ENCODE measurements around a stretch of chr2.

DNA sequence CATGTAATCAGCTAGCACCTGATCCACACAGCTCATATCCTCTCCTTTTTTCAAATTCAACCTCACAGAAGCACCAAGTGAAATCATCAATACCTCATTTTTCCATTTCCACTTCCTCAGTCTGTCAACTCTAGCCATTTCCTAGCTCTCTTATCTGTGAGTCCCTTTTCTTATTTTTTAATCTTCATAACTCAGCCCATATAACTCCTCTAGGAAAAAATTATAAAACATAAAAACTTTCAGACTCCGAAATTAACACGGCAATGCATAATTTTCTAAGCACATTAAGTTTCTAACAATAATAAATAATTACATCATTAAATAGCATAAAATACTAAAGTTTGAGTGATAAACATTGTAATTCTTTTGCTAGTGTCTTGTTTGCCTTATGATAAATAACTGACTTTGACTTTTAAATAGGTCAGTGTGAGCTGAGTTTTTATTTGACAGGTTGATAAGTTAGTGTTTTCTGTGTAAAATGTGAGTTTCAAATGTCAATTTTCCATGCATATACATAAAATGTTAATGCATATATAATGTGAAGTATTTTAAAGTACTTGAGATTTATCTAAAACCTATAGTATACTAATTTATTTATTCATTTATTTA lies 215.0 kb downstream of the GTDC1 start:
- PRO-cap: no peak
- RRBS, 2 experiments: no CpG with 5 or more reads among the region's 2 CpGs

GRCh38 chr2:144424346-144425566 lies 92.4 kb upstream of the GTDC1 start:
- PRO-cap: no peak
- RRBS, 2 experiments: no CpG with 5 or more reads among the region's 7 CpGs

DNA sequence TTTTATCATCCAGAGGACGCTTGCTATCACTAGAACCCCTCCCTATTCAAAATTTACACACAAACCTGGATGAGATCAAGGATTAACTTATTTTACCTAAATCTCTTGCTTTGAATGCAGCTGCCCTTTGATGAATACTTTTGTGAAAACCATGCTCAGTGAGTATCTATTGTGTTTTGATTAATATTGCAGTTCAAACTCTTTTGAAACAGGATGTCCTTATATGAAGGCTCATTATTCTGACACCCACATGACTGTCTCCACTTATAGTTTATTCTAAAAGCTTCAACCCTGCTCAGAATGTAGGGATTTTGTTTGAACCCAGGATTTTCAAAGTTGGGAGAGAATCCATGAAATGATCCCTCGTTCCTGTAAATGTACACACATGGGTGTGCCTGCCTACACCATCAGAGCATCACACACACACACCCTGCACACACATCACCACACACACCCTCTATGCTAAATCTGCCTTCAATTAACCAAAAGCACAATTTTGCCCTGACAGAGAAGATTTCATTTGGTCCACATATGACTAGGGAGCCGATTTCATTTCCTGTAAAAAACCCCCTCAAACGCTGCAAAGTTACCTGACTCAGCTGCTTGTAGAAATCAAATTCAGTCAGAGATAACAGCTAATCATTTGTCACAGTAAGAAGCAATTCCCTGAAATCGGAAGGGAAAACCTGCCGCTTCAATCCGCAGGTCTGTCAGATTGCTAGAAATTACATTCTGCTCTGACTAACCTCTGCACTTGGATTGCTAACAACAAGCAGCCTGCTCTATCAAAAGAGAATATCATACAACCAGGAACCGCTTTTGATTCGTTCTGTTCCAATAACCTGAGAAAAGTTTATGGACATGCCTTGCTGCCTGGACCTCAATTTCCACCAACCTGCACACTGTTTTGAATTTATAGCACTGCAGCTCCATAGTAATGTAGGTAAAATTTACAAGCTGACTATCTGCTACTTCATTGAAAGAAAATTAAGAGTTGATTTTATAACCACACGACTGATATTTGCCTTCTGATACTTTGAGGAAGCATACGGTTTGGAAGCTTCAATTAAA lies 65.1 kb downstream of the ZEB2 start:
- PRO-cap: no peak
- RRBS, 2 experiments: no CpG with 5 or more reads among the region's 11 CpGs

DNA sequence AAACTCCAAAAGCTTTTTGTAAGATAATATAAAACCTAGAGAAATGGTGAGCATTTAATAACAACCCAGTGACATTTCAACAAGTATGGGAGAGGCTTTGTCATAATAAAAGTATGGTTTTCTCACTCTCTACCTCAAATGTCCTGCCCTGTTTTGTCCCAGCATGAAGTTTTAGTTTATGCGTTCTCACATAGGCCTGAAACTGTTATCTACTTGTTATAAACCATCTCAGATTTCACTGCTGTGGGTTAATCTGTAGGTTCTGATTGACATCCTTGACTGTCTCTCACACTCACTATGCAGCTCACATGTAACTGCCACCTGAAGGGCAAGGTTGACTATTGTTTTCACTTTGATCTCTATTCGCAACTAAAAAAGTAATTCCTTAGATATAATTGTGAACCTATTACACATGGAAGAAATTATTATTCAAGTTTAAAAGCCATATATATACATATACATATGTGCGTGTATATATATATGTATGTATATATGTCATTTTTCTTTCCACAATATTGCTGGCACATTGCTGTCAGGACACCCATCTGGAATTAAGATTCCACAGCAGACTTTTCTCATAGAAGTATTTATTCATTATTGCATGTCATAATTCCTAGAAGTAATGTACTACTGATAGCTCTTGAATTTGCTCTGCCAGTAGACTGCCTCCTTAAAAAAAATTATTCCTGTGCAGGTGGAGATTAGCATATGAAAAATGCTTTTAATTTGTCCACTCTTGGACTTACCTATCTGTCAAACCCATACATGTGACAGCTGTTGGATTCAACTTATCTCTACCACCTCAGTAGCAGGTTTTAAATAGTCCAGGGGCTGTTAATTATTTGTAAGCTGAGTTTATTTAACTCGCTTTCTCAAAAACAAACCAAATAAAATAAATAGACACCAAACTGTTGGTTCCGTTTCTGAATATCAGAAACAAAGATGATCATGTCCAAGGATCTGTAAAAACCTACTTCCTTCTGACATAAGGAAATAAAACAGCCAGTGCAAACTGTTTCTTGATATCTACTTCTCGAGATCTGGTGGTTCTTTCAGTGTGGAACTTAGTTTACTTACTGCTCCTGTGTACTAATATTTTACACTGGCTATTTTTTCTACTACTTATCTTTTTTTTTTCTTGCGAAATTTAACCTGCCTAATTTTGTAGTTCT lies 44.5 kb downstream of the ZEB2 start:
- PRO-cap: no peak
- RRBS, 2 experiments: no CpG with 5 or more reads among the region's 7 CpGs

- PRO-cap: no peak
- RRBS, 2 experiments: no CpG with 5 or more reads among the region's 9 CpGs
These were observed 21.7 kb downstream of the ZEB2 start for GRCh38 chr2:144498104-144498726.

DNA sequence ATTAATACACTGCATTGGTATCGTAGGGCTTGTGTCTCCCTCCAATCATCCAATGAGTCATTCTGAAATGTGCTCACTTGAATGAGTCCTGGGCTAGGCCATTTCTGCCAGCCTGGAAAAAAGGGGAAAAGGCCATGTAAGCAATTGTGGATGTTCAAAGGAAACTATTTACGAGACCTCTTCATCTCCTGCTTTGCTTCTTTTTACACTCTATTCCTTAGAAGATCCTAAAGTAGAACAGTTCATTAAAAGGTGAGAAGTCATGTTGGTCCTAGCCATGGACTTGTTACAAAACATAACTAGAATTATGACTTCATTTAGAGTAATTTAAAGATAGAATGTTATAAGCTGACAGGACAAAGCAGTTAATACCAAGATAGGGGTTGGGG lies 18.7 kb downstream of the ZEB2 start:
- PRO-cap: no peak
- RRBS, 2 experiments: no CpG with 5 or more reads among the region's 2 CpGs

DNA sequence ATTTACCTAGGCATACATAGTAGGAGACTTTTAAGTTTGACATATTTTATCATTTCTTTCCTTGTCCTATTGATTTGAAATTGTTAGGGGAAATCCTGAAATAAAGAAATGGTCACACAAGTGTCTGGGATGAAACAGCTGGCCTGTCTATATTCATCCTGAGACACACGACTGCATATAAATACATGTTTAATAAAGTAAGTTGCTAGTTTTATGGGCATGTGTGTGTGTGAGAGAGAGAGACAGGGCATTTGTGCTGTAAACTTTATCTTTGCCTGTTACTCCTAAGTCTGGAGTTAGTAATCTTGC lies 1.3 kb downstream of the ZEB2 start:
- PRO-cap: no peak
- RRBS, 2 experiments: no CpG with 5 or more reads among the region's 1 CpG

- PRO-cap: bidirectional peak, plus-strand start at chr2:145194897, minus-strand start at chr2:145194913
- RRBS, 2 experiments: no CpG with 5 or more reads among the region's 4 CpGs
These were observed 674.7 kb upstream of the ZEB2 start for GRCh38 chr2:145194612-145195065.

DNA sequence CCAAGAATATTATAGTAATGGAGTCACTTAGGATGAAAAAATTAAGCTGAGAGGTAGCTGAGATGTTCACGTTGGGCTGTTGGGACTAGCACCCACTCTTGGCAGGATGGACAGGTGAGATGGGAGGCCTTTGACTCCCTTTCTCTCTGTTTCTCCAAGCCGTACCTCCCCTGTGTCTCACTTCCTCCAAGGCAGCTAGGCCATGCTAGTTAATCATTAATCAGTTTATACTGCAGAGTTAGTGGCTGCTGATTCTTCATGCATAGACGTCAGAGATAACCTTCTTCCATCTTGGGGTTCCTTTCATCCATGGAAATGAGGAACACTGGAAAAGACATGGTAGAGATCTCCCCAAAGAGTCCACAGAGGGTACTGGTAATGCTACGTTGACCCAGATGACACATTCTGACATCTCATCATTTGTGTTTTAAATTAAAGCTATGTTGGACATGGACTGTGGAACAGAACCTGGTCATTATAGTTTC lies 380.6 kb upstream of the ACVR2A start:
- PRO-cap: no peak
- RRBS, 2 experiments: no CpG with 5 or more reads among the region's 4 CpGs

DNA sequence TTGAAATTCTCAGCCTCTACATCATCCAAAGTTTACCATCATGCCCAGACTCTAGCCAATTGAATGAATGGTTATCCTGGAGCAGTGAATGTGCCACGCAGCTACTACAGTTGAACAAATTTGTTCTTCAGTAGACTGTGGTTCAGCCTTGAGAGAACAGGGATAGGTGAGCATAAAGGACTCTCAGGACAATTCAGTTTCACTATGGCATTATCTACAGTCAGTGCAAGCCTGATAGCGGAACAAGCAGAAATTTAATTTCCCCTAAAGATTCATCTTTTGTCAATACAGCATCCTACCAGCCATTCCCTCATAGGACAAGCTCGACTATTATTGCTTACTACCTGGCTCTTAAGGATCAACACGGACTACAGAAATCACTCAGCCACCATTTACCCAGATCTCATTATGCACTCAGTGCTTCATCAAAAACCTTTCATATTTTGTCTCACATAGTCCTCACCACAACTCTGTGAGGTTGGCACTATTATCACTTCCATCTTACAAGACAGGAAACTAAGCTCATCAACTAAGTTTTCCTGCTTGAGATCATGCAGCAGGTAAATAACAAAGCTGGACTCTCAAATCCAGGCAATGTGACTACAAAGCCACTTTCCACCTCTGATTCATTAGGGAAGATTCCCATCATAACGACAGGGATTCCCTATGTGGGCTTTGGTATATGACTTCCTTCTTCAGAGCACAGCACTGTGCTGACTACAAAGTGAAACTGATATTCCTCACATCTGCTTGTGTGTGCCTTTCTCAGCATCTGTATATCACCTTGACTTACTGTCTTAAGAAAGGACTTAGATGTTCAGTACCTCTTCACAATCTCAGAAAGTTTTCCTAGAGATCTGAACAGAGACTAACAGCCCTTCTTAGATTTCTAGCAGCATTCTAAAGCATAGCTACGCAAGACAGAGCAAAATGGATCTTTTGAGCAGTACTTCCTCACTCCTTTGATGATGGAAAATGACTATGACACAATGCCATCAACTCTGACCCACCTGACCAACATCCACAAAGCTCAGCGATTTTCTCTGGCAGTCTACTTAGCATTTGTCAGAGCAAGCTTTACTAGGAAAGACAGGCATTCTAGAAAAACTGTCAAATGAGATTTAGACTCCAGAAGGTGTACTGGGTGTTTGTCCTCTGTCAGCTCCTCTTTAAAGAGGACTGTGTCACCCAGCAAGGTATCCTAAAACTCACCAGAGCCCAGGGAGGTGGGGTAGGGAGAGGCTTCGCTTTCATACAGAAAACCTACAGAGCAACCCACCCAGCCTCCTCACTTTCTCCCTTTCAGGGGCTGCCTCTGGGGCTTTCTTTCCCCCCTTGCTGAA lies 181.2 kb upstream of the ACVR2A start:
- PRO-cap: no peak
- RRBS, 2 experiments: no CpG with 5 or more reads among the region's 8 CpGs

DNA sequence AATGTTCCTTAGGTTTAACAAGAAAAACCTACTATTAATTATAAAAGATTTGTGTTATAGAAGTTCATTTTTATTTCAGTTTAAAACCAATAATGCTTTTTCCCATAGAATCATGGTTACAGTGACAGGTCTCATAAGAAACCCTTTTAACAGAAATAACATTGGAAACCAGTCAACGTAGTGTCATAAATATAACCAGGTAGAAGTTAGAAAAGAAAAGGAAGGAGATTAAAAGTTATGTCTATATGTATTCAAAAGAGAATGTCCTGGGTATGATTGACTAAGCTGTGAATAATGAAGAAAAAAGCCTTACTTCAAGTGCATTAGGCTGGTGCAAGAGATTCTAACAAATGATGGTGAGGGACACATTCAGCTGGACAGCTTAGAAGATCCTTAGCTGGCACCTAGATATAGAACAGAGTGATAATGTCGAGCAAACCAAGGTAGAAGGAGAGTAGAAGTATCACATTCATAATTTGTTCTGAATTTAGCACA lies 11.8 kb downstream of the MBD5 start:
- PRO-cap: no peak
- RRBS, 2 experiments: no CpG with 5 or more reads among the region's 2 CpGs

- PRO-cap: no peak
- RRBS, 2 experiments: no CpG with 5 or more reads among the region's 4 CpGs
These were observed 242.1 kb downstream of the MBD5 start for GRCh38 chr2:148262728-148263706.

GRCh38 chr2:148552522-148552948 lies 92.0 kb upstream of the EPC2 start:
- PRO-cap: no peak
- RRBS, 2 experiments: no CpG with 5 or more reads among the region's 4 CpGs

DNA sequence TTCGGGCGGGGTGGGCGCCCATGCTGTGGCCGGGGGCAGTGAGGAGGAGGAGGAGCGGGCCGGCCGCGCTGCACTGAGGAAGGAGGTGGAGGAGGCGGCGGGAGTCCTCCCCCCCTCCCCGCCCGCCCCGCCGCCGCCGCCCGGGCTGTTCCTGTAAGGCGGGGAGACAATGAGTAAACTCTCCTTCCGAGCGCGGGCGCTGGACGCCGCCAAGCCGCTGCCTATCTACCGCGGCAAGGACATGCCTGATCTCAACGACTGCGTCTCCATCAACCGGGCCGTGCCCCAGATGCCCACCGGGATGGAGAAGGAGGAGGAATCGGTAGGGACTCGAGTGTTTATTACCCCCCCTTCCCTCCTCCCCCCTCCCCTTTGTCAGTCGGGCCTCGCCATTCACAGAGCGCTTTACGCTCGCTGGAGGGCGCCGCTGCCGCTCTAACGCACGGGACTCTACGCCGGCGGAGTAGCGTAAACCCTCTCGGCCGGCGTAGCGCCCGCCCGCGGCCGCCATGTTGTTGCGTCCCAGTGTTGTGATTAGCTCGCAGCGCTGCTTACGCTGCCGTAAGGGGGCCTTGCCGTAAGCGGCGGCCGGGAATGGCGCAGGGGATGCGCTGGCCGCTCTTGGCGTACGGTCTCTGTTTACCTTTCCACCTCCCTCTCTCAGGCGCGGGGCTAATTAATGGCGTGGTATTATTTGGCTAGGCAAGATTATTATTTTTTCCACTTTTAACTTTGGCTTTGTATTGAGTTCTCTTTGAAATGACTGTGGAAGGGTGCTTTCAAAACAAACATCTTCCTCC lies 498 bp downstream of the EPC2 start:
- PRO-cap: bidirectional peak, plus-strand start at position 572 of the sequence, minus-strand start at position 303 of the sequence
- RRBS, 2 experiments: 0 to 4% methylated on average over 3 to 15 of the region's 73 CpGs

GRCh38 chr2:148645981-148646351 lies 1.4 kb downstream of the EPC2 start:
- PRO-cap: no peak
- RRBS, 2 experiments: no CpG with 5 or more reads among the region's 9 CpGs

DNA sequence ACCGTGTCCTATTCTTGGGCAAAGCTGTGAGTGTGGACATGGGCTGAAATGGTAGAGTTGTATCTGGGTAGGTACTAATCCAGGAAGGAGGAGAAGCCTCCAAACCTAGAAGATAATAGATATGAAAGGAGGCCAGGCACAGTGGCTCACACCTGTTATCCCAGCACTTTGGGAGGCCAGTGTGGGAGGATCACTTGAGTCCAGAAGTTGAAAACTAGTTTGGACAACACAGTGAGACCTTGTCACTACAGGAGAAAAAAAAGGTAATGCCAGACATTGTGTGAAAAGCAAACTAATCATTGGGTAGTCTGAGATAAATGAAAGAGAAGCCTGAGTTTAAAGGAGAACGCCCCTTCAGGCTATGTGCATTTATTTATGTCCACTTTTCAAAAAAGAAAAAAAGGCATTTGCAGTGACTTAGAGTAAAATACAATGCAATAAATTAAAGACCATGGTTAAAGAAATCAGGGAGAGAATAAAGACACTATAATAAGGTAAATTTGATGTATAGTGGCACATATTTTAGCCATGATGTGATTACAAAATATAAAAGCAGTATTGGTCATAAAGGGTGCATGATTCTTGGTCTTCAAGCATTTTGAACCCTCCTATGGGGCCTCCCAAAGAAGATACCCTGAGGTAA lies 51.6 kb downstream of the EPC2 start:
- PRO-cap: no peak
- RRBS, 2 experiments: no CpG with 5 or more reads among the region's 2 CpGs

GRCh38 chr2:148877324-148877925 lies 2.4 kb downstream of the KIF5C start:
- PRO-cap: no peak
- RRBS, 2 experiments: no CpG with 5 or more reads among the region's 3 CpGs

- PRO-cap: no peak
- RRBS, 2 experiments: no CpG with 5 or more reads among the region's 10 CpGs
These were observed 40.3 kb upstream of the LYPD6B start for GRCh38 chr2:148998105-148998632.

DNA sequence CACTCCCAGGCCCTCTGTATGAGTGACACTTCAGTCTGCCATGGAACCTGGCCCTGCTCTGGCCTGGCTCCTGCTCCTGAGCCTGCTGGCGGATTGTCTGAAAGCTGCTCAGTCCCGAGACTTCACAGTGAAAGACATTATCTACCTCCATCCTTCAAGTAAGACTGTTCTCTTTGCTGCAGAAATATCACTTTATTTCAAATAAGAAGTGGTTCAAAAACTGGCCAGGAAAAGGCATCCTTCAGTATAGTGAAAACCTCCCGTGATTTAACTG lies 107.2 kb downstream of the LYPD6 start:
- PRO-cap: no peak
- RRBS, 2 experiments: no CpG with 5 or more reads among the region's 3 CpGs

DNA sequence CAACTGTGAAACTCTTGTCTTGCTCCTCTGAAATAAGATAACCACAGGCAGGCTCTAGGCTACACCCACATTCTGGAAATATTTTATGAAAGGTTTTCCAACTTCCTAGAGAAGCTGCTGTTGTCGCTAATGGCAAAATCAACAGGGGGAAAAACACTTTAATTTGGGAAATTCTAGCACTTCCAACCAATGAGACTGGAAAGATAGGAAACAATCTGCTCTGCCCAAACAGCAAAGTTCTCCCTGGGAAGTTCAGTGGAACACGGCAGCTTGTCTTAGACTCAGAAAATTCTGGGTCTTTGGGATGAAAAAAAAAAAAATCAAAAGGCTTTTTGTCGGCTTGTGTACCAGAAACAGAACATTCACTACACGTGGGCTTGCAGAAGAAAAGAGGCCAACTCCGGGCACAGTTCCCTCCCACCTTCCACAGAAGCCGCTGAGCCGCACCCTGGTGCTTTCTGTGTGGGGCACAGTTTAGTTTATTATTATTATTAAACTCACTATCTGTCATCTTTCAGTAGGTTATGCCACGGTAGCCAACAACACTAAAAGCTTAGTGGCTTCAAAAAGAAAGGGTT lies 98.6 kb downstream of the MMADHC start:
- PRO-cap: no peak
- RRBS, 2 experiments: no CpG with 5 or more reads among the region's 8 CpGs

Measured in HEK293 (cell line).